Measurements from ENCODE around the gene MCM5.

DNA sequence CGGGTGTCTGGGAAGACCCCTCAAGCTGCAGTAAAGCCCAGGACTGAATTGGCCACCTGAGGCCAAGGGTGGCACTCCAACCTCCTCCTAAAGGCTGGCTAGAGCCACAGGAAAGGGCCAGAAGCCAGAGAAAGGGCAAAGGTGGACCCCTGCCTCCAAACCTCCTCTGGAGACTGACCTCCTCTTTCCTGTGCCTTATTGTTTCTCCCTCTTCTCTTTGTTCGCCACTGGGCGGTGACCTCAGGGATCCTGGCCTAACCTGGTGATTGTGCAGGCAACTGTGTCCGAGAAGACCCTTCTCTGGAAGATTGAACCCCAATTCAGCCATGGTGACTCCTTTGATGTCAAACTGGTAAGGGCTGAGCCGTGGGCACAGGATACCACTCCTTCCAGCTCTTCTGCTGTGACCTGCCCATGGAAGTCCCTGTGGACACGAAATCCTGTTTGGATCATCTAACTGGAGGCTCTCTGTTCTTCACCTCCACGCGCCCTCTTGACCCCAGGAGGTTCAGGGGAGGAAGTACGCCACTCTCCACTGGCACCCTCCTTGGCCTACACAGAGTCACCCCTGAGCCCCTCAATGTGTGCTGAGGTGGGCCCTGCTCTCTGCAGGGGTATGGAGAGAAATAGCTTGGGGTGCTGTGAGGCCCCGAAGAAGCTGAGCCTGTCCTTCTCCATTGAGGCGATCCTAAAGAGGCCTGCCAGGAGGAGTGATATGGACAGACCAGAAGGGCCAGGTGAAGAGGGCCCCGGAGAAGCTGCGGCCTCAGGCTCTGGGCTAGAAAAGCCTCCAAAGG, 748 bp downstream of the ISX start:
- PRO-cap: no peak

GRCh38 chr22:35303051-35303633, 3.4 kb downstream of the TOM1 start:
- PRO-cap: no peak

- PRO-cap: no peak
Observed at GRCh38 chr22:35314583-35315459, 15.1 kb downstream of the TOM1 start.

DNA sequence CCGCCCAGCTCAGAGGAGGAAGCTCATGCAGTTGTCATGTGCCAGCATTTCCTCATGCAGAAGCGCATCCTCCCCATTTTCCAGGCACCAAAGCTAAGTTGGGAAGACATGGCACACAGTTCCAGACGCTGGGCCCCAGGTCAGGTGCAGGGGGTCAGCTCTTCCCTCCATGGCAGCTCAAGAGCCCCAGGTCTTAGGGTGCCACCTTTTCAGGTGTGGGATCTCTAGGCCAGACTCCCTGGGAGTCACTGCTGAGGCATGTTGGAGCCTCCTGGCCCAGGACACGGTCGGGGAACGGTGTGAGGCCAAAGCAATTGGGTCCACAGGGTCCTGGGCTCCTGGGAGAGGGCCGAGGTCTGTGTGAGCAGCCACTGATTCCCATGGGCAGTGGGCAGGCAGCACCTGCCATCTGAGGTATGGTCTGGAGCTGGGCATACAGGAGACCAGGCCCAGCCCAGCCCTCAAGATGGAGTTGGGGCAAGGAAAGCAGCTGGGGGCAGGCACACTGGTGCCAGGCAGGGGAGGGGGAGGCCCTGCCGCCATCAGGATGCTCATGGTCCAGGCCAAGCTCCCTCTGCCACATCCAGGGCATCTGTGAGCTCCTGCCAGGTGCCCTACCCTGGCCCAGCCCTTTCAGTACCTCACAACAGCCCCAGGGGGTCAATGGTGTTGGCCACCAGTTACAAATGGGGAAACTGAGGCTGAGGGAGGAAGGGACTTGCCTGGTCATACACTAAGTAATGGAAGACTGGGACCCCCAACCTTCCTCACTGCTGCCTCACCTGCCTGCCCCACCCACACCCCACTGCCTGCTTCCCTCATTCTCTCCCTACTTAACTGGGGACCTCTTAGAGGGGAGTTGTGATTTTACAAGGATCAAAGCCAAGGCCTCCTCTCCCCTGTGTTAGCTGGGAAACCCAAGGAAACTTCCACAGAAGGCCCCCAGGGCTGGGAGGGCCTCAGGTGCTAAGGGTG, 32.1 kb upstream of the HMOX1 start:
- PRO-cap: no peak

- PRO-cap: bidirectional peak, plus-strand start at chr22:35400142, minus-strand start at chr22:35399896
Observed at GRCh38 chr22:35399759-35400355, at the start of gene MCM5. Gene MCM5 (plus strand): TSS chr22:35400140.

- PRO-cap: no peak
Observed at GRCh38 chr22:35409841-35410921, 10.2 kb downstream of the MCM5 start.

- PRO-cap: no peak
Observed at GRCh38 chr22:35486230-35486649, 54.4 kb upstream of the RASD2 start.

DNA sequence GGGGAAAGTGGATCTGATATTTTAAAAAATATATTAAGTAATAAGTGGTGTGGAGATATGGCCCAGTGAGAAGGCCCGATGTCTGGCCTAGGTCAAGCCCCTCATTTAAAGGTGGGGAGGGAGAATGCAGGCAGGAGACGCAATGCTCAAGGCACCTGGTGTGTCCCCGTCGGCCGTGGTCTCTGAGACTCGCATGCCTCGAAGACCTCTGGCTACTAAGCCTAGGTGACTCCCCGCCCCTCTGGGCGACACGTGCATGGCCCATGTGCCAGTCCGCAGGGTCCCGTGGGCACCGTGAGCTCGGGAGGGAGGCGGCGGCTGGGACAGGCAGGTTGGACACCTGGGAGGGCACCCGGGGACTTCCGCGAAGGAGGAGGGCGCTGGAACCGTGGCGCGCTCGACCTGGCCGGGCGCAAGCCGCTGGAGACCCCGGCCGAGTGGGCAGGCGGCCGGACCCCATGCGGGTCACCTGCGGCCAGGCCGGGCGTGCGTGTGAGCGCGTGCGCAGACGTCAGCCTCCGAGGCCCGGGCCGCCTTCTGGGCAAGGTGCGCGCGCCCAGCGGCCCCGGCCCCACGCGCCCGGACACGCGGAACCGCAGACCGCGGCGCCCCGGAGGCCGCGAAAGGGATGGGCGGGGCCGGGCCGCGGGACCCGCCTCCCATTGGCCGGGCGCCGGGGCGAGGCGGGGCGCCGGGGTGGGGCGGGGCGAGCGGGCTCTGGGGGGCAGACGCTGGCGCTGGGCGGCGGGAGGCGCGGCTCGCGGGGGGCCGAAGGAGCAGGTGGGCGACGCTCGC, 666 bp upstream of the RASD2 start:
- PRO-cap: bidirectional peak, plus-strand start at position 754 of the sequence, minus-strand start at position 625 of the sequence

DNA sequence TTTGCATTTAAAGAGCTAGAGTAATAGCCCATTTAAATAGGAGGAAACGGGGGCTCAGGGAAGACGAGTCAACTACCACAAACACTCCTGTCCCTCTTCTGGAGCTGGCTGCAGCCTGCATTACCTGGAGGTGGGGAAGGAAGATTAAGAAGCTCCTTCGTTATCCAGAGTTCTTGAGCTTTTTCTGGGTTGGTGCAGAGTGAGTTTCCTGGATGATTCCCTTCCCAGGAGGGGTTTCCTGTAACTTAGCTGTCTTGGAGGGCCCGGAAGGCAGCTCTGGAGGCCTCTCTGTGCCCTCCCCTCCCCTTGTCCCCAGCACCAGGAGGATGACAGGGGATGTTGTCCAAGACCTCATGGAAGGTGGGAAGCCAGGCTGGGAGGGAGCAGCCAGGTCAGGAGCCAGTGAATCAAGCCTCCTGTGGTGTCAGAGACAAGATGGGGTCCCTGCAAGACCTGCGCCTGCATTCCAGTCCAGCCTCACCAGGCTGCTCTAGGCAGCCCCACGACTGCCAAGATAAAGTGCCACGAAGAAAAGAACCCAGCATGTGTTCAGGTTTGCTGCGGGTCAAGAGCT, 1.2 kb downstream of the RASD2 start:
- PRO-cap: no peak

GRCh38 chr22:35590623-35591346, 26.3 kb downstream of the MB start:
- PRO-cap: no peak

DNA sequence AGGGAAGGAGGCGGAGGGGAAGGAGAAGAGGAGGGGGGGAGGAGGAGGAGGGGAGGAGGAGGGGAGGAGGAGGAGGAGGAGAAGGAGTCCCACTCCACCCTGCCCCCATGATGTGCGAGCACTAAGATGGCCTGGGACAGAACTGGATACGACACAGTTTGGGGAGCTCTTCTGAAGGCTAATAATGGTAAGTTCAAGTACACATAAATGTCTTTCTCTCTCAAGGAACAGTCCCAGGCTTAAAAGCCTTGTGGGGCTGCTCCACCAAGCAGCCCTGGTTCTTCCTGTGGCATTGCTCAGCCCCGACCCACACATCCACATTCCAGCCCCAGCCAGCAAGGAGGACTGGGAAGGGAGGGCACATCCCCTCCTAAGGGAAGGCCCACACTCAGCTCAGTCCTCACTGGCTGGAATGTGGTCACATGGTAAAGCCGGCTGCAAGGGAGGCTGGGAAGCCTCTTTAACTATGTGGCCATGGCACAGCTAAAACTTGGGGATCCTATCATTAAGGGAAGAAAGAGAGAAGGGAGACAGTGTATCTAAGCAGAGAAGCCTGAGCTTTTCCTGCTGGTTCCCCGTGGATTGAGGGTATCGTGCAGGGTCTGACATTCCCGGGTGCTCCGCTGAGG, 13.3 kb upstream of the MB start:
- PRO-cap: no peak

GRCh38 chr22:35649582-35649909, 1.3 kb downstream of the APOL6 start:
- PRO-cap: no peak

DNA sequence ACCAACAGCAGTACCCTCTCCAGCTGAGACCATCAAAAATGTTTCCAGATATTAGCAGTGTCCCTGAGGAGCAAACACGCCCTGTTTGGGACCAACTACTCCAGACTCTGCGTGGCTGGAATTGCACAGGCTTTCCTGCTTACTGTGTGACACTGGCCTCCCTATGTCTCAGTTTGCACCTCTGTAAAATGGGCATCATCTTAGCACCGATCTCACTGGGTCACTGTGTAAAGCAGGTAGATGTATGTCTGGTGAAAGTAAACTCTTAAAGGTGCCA, 1.6 kb downstream of the APOL6 start:
- PRO-cap: no peak

DNA sequence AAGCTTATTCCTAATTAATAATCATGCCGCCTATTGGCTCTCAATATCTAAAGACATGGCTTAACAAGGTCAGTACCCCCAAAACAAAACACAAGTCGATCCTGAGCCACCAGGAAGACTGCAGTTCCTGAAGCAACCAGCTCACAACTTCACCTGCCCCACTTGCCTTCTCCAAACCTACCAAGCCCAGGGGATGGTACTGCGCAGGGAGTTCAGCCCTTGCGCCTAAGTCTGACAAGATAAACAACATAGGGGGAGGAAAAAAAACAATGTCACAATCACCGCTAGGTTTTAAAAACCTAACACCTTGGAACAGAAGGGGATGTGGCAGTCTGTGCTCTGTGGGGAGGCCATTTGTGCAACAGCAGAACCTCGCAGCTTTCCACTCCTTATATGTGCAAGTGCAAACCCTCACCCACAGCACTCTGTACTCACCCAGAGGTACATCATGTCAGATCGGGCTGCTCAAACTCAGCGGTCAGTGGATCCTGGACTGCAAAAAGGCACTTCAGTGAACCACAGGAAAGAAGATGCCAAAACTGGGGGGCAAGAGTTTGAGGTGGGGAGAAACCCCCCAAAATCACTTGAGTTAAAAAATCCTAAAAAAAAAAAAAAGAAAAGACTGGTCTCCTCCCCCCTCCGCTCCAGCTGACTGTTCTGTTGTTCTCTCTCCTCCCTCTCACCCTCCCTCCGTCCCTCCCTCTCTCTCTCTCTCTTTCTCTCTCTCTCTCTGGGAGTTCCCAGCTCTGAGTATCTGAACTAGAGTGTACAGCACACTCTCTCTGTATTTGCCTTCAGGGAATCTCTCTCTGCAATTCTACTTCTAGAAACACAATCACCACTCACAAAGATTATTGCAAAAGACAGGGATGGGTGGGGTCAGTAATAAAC, 134.0 kb downstream of the RBFOX2 start:
- PRO-cap: bidirectional peak, plus-strand start at position 420 of the sequence, minus-strand start at position 363 of the sequence; bidirectional peak, plus-strand start at position 749 of the sequence, minus-strand start at position 686 of the sequence

GRCh38 chr22:35973348-35973747, 55.3 kb downstream of the RBFOX2 start:
- PRO-cap: no peak

GRCh38 chr22:36165416-36165678, 4.8 kb upstream of the APOL3 start:
- PRO-cap: no peak

DNA sequence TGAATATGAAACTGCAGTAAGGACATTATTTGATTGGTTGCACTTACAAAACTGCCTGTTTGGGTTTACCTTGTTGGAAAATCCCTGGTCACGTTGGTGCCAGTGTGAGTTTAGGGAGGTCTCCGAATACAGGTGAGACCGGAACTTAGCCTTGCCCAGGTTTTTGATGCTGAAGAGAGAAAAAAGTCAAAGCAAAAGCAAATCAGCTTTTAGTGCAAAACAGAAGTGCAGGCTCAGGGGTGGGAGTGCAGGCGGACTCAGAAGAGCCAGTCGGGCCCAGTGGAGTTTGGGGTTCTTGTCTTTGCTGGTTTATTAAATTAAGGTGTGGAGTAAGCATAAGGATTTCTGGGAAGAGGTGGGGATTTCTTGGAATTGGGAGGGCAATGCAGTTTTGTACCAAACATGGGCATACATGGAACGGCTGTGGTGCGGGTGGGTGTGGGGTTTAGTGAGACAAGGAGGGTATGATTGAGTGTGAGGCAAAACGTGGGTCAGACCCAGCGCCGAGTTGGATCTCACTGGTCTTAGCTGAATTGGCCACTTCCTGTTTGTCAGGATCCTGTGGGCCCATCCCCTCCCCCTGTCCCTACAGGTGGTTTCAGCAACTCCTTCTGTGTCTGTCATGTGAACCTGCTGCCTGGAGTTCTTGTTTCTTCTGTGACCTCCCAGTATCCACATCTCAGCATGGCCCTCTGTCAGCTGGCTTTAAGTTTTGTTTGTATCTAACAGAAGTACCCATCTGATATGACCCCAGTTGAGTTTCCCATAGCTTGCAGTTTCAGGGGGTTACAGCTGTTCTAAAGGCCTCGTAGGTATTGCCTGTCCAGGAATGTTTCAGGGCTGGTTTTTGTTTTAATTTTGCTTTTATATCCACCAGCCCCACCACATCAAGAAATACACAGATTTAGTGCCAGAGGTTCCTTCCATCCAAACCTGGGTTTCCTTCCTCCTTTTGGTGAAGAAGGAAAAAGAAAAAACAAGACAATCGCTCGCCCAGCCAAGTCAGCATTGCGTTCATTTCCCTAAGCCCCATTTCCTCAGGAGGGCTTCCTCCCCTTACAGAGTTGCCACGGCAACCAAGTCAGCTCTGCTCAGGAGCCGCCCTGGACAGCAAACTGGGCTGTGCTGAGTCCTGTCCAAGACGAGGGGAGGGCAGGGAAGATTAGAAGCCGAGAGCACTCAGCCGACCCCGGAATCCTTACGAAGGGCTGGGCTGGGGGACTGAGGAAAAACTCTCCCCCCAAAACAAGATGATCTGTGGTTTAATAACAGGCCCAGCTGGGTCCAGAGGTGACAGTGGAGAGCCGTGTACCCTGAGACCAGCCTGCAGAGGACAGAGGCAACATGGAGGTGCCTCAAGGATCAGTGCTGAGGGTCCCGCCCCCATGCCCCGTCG, 6.0 kb downstream of the APOL1 start:
- PRO-cap: no peak

- PRO-cap: no peak
Observed at GRCh38 chr22:36263435-36263652, 10.4 kb downstream of the APOL1 start.

GRCh38 chr22:36298627-36299320, 45.8 kb downstream of the APOL1 start:
- PRO-cap: no peak

DNA sequence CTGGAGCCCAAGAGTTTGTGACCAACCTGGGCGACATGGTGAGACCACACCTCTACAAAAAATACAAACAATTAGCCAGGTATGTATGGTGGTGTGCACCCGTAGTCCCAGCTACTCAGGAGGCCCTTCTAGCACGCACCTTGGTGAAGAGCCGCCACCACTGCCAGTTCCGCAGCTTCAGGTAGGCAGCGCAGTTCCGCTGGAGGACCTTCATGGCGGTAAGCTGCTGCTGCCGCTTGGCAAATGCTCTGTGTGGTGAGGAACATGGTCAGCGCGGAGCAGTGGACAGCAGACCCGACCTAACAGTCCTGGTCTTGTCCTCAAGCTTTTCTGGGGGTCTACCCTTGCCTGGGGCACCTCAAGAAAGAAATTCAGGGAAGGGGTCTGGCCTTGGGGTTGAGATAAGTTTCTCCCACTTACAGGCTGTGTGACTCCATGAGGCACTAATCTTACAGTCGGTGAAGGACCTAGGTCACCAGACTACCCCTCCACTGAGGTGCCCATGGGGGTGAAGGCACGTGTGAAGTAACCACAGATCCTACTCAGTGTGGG, 49.6 kb downstream of the APOL1 start:
- PRO-cap: no peak

All from left ventricle myocardium (tissue), 1 donor.